ENCODE results near the genes CCDC125, OCLN, SMN2, SERF1A and MCCC2.

DNA sequence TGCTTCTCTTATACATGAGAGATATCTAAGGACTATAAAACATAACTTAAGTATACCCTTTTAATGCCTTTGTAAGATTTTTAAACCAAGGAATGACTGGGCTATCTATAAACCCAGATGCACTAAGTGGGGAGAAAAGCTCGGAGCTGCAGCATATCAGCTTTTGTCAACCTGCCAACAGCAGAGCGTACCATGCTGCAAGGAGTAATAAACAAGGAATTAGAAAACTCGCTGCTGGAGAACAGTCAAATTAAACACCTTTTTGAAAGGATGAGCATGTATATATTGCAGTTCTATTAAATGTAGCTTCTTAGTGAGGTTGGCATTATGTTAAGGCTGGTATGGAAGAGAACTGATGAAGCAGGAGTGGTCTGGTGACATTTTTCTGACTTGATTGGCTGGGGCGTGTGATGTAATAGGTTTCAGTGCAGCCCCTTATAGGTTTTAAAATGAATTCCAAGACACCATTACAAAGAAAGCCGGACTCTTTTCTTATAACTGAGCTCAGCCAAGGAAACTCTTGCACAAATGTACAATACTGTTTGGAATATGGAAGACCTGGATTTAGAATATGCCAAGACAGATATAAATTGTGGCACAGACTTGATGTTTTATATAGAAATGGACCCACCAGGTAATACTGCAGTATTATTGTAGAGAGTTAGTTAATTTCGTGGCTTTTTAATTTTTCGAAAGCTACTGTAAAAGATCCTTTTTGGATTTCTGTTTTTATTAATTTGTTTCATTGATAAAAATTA lies 74.8 kb downstream of the PIK3R1 start:
- RRBS: no CpG with 5 or more reads among the region's 7 CpGs

DNA sequence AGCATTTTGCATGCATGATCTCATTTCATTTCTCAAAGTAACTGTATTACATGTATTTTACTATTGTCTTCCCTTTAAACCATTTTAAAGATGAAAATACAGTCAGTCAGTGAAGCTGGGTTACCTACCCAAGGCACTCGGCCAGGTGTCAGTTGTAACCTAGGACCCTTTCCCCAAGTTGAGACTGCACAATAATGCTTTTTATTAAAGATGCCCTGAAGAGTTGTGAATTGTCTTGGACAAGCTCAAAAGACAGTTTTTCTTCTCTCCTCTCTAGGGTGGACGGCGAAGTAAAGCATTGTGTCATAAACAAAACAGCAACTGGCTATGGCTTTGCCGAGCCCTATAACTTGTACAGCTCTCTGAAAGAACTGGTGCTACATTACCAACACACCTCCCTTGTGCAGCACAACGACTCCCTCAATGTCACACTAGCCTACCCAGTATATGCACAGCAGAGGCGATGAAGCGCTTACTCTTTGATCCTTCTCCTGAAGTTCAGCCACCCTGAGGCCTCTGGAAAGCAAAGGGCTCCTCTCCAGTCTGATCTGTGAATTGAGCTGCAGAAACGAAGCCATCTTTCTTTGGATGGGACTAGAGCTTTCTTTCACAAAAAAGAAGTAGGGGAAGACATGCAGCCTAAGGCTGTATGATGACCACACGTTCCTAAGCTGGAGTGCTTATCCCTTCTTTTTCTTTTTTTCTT lies 81.7 kb downstream of the PIK3R1 start:
- RRBS: no CpG with 5 or more reads among the region's 9 CpGs

DNA sequence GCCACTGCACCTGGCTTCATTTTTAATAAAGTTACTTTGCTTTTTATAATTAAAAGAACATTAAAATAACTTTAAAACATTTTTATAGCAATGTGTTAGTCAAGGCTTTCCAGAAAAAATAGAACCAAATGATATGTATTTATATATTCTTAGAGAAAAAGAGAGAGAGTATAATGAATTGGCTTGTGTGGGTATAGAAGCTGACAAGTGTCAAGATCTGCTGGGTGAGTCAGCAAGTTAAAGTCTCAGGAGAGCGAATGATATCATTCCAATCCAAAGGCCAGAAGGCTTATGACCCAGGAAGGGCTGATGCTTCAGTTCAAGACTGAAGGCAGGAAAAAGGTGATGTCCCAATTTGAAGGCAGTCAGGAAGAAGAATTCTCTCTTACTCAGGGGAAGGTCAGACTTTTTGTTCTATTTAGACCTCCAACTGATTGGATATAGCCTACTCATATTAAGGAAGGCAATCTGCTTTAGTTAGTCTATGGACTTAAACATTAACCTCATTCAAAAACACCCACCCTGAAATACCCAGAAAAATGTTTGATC lies 189.5 kb downstream of the PIK3R1 start:
- RRBS: no CpG with 5 or more reads among the region's 1 CpG

GRCh38 chr5:68449330-68449825 lies 233.8 kb downstream of the PIK3R1 start:
- RRBS: no CpG with 5 or more reads among the region's 5 CpGs

DNA sequence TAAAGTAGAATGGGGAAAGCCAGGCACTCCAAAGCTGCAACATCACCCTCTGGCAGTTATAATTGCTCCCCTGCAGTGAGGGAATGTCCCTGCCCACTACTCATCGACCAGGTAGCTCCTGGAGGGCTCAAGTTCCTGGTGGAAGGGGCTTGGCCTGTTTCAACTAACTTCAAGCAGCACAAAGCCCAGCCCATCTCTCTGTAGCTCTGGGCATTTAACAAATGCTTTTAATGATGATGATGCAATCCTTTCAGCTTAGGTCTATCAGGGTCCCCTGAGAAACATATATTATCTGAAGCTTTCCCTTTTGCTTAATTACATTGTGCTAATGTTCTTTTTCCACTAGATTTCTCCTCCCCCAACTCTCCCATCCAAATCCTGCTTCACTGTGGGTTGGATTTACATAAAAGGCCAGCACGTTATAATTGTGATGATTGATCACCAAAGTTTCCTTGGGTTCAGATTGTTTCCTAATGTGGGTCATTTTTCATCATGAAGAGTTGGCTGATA lies 436.5 kb upstream of the SLC30A5 start:
- RRBS: no CpG with 5 or more reads among the region's 2 CpGs

DNA sequence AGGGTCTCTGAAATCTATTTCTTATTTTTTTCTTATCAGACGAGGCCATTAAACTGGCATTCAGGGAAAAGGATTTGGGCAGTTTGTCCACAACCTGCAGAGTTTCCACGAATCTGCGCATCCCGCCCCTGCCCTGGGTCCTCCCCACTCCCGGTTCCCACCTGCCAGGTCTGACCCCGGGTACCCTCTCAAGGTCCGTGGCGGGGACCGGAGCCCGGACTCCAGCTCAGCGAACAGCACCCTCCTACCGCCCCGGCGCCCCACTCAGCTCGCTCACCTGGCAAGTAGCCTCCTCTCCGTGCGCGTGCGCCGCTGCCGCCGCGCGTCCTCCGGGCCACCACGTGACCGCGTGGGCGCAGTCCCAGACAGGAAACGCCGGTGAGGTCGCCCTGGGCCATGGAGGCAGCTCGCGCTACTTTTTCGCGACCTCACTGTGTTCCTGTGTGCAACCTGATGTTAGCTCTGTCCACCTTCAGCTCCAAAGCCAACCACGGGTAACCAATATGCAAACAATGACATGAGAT lies at the start of gene CCDC125:
Gene CCDC125 (minus strand): TSS at position 314 of the 524 bp plus-strand sequence.
- RRBS: 1% methylated on average over 19 of the region's 37 CpGs

DNA sequence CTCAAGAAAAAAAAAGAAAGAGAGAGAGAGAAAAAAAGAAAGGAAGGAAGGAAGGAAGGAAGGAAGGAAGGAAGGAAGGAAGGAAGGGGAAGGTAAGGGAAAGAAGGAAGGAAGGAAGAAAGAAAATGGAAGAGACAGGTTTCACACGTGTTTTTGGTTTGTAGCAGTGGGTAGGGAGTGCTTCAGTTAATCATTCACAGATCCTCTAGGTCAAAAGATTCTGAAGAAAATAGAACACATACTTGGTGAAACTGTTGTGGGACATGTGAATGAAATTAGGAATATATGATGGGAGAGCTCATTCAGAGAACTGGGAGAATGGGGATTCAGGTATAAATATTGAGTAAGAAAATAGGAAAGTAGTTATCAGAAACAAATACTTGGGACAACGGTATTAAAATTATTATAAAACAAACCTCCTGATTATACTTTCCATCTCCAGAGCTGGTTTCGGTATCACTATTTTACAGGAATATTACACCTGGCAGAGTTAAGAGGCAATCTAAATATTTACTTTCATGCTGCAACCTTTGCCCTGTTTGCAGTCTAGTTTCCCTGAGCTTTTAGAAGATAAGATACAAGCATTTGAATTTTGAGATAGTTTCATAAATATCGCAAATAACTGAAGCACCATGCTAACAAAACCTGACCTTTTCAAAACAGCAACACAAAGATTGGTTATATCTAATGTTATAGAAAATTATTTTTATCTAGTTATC lies 37.2 kb downstream of the MARVELD2 start:
- RRBS: no CpG with 5 or more reads among the region's 4 CpGs

GRCh38 chr5:69454341-69455270 lies 38.0 kb upstream of the OCLN start:
- RRBS: no CpG with 5 or more reads among the region's 9 CpGs

GRCh38 chr5:69491816-69492926 lies at the start of gene OCLN:
Gene OCLN (plus strand): TSS chr5:69492790.
- RRBS: 2% methylated on average over 29 of the region's 73 CpGs

DNA sequence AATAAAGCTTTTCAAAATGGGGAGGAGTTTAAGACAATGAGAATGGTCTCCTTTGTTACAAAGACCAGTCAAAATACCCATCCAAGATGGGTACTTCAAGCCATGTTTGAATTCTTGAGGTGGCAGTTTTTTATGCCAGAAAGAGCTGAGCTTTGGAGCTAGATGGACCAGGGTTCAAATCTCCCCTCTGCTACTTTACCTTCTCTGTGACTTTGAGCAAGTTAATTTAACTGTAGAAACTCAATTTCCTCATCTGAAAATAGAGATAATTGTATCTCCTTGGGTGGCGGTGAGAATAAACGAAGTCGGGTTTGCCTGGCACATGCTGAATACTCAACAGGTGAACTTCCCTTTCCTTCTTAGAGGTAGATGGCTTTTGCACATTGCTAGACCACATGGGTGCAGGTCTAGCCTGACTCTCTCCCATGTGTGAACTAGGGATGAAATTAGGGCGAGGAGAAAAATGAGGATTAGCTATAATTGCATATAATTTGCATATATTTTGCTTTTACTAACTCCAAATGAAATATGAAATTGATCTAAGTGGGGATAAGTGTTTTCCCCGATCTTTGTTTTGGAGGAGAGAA lies 31.4 kb upstream of the GTF2H2C start:
- RRBS: no CpG with 5 or more reads among the region's 5 CpGs

DNA sequence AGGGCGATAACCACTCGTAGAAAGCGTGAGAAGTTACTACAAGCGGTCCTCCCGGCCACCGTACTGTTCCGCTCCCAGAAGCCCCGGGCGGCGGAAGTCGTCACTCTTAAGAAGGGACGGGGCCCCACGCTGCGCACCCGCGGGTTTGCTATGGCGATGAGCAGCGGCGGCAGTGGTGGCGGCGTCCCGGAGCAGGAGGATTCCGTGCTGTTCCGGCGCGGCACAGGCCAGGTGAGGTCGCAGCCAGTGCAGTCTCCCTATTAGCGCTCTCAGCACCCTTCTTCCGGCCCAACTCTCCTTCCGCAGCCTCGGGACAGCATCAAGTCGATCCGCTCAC lies at the start of gene SMN2:
Gene SMN2 (plus strand): TSS at position 134 of the 337 bp plus-strand sequence.
- RRBS: no CpG with 5 or more reads among the region's 33 CpGs

DNA sequence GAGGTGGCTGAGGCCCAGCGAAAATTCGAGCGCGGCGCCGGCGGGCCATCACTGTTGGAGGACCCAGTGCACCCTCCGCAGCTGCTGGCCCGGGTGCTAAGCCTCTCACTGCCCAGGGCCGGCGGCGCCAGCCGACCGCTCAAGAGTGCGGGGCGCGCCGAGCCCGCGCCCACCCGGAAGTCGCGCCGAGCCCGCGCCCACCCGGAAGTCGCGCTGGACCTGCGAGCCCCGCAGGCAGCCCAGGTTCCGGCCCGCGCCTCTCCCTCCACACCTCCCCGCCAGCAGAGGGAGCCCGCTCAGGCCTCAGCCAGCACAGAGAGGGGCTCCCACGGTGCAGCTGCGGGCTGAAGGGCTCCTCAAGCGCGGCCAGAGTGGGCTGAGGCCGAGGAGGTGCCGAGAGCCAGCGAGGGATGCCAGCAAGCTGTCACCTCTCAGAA lies 314.5 kb upstream of the SERF1A start:
- RRBS: no CpG with 5 or more reads among the region's 43 CpGs

DNA sequence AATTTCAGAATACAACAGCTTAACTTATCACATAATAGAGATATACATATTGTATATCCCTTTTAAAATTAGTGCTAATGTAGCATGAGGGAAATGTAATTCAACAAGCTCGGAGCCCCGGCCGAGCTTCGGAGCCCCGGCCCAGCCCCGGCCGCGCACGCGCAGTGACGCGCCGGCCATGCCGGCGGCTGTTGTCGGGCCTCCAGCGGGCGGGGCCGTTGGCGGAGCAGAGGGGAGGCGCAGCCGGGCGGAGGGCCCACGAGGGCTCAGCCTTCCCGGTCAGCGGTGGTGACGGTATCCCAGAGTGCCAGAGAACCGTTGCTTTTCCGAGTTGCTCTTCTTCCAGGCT lies at the start of gene SERF1A:
Gene SERF1A (plus strand): TSS at position 164 of the 349 bp plus-strand sequence.
- RRBS: no CpG with 5 or more reads among the region's 29 CpGs

DNA sequence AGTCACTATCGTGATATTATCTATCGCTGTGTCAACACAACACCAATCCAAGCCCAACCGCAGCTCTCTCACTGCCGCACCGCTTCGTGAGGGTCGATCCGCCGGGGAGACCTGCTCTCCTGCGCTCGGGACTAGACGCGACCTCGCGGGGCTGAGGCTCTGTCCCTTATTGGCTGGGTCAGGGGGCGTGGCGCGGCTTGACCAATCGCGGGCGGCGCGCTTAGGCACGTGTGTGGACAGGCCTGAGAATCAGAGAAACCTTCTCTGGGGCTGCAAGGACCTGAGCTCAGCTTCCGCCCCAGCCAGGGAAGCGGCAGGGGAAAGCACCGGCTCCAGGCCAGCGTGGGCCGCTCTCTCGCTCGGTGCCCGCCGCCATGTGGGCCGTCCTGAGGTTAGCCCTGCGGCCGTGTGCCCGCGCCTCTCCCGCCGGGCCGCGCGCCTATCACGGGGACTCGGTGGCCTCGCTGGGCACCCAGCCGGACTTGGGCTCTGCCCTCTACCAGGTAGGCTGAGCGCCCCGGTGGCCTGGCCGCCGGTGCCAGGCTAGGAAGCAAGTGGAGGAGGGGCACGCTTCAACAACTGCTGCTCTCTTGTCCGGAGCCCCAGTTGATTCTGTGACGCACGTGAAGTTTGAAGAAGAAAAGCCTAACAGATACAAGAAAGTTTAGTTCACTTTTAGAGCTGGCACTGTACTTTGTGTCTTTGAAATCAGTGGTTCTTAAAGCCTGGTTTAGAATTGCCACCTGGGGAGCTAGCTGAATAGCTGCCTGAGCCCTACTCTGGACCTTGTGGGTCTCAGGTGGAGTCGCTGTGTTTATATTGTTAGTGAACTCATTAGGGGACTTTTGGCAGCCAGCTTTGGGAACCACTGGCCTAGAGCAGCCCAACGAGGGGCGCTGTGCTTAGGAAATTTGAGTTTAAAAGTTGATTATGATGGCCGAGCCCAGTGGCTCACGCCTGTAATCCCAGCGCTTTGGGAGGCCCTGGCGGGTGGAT lies at the start of gene MCCC2:
Gene MCCC2 (plus strand): TSS at position 289 of the 996 bp plus-strand sequence.
- RRBS: 2% methylated on average over 21 of the region's 62 CpGs

DNA sequence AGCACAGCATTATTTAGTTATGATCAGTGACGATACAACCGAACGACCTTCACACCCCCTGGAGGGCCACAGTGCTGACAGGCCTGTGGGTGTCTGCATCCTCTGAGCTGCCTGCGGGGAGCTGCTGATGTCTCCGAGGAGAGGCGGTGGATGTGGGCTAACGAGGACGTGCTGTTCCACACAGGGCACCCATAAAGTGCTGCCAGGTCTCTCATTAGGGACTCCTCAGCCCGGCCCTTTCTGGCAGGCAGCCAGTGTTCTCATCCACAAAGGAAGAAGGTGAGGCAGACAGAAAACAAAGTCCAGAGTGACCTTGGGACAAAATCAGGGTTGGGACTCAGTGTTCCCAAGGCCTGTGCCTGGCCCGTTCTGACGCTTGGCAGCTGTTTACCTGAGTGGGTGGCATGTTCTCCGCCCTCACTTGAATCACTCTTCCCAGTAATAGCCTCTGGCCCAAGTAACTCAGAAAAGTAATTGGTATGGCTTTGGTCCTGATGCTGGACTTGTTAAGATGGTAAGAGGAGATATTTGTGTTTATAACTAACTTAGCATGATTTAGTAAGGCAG lies 29.3 kb downstream of the CARTPT start:
- RRBS: no CpG with 5 or more reads among the region's 12 CpGs

DNA sequence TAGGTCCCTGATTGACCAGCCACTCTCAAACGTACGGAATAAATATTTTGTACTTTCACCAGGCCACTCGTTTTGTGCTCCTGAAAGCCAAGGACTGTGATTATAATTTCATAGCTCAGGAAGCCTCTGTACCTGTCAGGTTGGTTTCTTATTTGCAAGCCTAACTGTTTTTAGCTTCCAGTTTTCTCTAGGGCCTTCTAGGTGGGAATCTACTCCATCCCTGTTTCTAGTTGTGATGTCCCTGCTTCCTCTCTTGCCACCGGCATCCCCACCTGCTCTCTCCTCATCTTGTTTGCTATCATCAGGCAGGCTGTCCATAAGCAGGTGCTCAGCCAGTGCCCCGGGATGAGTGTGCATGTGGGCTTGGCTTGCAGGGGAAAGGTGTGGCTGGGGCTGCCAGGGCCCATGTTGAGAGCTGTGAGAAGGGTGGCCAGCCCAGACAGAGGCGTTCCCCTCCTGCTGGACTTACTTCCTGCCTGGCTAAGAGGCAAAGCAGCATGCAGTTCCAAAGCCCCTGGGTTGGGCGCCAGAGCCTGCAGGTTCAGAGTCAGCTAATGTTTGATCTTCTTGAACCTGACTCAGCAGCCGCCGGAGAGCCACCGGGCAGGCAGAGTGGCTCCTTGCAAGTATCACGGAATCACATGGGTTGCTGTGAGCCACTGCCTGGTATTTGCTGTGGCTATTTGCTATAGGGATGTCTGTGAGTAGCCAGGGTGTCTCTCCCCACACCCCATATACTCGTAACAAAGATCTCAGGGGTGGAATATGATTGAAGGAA lies 168.5 kb upstream of the MAP1B start:
- RRBS: 5% methylated on average over 1 of the region's 12 CpGs

- RRBS: no CpG with 5 or more reads among the region's 23 CpGs
Measured at GRCh38 chr5:72199099-72200126, 92.1 kb downstream of the MAP1B start.

DNA sequence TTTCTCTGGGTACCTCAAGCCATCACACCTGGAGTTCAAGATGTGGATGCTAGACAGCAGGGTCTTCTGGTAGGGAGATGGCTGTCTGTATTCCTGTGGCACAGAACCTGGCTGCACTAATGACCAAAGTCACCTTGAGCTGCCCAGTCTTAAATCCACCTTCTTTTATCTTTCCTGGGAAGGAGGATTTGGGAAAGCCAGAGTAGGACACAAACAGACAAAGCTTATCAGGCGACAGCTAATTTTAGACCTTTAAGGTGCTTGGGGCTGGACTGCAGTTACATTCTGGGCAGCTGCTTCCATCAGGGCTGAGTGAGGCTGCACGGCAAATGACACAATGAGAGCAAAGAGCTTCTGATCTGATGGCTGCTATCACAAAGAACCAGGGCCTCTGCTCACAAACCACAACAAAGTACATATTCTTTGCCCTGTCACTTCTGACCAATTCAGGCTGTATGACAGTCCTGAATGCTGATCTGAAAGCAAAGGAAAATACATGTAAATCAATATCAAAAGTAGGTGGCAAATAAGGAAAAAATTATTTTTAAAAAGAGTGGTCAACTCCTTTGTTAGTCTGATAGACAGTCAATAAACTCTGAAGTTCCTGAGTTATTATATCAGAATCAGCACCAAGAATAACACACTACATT lies 93.1 kb downstream of the MRPS27 start:
- RRBS: no CpG with 5 or more reads among the region's 2 CpGs

- RRBS: no CpG with 5 or more reads among the region's 2 CpGs
Measured at GRCh38 chr5:72281878-72282664, 38.0 kb downstream of the MRPS27 start.